ENCODE results near the gene EFHD2.

- RRBS: 61% methylated on average over 7 of the region's 22 CpGs
Measured at GRCh38 chr1:15021118-15021994, 132.2 kb upstream of the TMEM51 start.

- RRBS: no CpG with 5 or more reads among the region's 4 CpGs
Measured at GRCh38 chr1:15028243-15028509, 125.4 kb upstream of the TMEM51 start.

DNA sequence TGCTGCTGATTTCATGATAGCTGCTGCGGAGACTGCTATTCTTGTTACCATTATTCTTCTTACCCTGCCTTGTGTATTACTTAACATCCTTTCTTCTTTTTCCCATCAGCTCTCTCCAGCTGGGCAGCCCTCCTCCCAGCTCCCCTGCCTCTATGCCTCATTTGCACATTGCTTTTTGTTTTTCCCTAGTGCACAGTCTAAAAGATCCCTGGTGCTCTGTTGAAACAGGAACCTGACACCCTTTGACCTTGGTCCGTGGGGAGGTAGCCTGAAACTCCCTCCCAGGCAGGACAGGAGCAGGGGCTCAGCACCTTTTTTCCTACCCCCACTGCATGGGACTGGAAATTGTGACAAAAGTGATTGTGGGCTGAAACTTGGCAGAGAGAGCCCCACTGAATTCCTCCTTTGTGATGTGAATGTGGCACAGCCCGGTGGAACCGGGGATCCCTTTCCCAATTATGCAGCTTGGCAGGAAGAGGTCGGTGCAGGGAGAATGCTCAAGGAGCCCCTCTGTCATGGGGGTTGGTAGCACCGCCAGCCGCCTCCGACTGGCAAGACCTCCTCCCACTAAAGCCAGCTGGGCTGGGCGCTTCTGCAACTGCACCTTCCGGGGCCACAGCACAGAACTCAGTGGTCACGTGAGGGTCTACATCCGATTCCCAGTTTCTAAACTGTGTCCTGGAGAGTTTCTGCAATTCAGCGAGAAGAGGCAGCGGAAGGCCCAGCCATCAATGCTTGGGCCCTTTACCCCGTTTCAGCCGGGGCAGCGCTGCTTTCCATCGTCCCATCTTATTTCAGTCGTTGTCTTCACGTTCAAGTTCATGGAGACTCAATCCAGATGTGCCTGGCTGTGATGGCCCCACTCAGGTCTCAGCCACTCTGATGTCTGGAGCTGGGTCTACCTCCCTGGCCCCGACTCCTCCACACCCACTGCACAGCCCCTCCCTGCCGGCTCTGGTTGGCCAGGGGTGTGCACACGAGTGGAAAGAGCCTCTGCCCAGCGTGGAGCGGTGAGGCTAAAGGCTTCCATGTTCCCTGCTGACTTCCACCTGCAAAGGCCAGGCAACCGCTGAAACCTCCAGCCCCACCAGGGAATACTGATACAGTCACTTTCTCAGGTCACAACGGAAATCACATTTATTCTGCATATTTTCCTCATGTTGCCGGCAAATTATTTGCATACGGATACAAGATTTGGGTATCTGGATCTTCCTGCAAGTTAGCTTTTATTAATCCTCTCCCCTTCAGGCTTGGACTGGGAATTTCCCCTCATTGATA is 39.9 kb upstream of the FHAD1 start:
- RRBS: no CpG with 5 or more reads among the region's 29 CpGs

GRCh38 chr1:15213278-15213784 is 33.7 kb upstream of the FHAD1 start:
- RRBS: no CpG with 5 or more reads among the region's 7 CpGs

DNA sequence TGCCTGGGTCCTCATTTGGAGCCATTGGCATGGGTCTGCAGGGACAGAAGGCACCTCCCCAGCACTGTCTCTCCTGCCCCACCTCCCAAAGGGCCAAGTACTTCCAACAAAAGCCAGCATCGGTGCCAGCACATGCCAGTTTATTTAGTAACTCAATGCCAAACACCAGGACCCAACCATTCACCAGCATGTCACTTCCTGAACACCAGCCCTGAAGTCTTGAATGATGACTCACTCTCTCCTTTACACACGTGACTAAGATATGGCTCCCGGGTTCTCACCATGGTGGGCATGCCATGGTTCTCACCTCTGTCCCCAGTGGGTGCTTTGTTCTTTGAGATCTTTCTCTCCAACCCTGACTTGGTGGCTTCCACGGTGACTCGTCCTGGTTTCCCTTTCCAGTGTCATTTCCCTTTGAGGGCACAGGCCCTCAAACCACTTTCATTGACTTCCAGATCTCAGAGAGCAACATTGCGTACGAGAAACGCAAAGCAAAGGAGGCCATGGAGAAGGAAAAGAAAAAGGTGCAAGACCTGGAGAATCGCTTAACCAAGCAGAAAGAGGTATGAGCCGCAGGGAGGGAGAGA is 57.2 kb upstream of the EFHD2 start:
- RRBS: no CpG with 5 or more reads among the region's 10 CpGs

DNA sequence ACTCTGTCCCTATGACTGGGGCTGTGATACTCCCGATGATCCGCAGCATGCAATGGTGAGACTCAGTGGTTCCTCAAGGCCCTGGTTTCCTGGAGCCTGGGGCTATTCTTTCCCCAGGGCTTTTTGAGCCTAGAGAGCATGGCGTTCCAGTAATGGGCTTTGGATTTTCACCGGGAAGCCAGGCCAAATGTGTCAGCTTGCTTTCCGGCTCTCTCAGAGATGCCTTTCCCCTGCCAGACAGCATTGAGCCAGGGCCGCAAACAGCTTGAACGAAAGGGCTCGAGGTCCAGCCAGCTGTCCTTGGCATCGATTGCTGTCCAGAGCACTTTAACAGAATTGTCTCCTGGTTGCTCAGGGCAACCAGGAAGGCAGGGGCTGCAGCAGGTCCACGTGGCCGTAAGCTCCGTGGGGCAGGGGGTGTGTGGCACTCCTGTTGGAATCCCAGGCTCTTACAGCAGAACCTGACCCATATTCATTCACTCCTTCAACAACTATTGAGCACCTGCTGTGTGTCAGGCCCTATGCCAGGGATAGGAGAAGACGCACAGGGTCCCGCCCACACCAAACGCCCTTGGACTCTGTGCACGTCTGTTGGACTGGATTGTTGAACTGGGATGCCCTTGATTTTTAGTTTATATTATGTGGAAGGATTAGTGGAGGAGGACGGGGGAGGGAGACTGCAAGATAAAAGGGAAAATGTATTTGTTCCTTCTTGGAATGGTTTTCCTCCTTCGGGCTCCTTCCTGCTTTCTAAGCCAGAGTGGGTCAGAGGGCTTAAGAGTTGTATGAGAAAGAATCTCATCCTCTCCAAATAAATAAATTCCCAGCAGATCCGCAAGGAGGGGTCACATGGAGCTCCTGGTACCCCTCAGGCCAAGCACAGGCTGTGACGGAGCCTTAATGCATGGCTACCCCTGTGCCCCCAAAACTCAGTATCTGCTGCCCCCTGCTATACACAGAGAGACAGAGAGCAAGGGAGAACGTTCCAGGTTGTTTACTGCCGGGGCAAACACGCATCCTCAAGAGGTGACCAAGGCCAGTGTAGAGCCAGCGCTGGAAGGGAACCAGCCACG is 38.7 kb upstream of the EFHD2 start:
- RRBS: no CpG with 5 or more reads among the region's 25 CpGs

DNA sequence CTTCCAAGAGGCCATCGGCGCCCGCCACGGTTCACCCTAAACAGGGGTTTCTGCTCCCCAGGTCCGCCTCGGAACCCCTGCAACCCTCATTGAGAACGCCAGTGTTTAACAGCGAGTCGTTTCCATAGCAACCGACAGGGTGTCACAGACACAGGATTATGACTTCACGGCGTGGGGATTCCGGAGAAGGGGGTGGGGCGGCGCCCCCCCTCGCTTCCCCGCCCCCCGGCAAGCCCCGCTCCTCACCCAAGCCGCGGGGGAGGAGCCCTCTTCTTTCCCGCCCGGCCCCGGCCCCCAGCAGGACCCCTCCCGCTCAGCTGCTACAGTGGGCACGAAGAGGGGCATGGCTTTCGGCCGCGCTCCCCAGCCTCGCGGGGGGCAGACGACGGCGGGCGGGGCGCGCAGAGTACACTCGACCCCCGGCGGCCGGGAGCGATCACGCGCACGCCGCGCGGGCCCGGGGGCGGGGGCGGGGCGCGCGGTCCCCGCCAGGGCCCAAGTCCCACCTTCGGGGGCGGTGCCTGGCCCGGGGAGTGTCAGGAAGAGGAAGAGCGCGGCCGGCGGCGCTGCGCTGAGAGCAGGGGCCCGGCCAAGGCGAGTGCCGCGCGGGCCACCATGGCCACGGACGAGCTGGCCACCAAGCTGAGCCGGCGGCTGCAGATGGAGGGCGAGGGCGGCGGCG is at the start of gene EFHD2:
EFHD2 (plus strand) TSS at position 532 of the 682 bp plus-strand sequence.
- RRBS: 2% methylated on average over 41 of the region's 77 CpGs

- RRBS: no CpG with 5 or more reads among the region's 17 CpGs
Measured at GRCh38 chr1:15423045-15424029, 13.6 kb downstream of the EFHD2 start.

DNA sequence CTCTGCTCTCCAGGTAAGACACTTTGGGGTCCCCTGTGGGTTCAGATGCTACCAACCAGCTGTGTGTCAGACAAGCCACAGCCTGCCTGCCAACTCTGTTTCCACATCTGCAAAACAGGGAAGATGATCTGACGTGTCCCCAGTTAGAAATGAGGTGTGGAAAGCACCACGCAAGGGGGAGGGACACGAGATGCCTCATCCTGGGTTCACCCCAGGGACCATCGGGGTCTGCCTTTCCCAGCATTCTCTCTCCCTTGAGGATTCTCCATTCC is 283 bp downstream of the CTRC start:
- RRBS: no CpG with 5 or more reads among the region's 4 CpGs

DNA sequence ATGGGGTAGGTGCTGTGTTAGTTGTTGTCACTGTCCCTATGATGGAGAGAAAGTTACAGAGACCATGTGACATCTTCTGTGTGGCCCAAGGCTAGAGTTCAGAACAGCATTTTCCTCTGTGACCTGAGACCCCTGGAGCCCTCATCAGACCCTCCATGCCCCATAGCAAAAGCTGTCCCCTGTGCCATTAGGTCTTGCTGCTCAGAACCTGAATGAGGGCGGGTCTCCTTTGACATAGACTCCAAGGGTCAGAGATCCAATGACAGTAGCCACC is 7.5 kb downstream of the CELA2A start:
- RRBS: no CpG with 5 or more reads among the region's 1 CpG

- RRBS: 100% methylated on average over 5 of the region's 22 CpGs
Measured at GRCh38 chr1:15604384-15604823, 12.9 kb upstream of the DDI2 start.

DNA sequence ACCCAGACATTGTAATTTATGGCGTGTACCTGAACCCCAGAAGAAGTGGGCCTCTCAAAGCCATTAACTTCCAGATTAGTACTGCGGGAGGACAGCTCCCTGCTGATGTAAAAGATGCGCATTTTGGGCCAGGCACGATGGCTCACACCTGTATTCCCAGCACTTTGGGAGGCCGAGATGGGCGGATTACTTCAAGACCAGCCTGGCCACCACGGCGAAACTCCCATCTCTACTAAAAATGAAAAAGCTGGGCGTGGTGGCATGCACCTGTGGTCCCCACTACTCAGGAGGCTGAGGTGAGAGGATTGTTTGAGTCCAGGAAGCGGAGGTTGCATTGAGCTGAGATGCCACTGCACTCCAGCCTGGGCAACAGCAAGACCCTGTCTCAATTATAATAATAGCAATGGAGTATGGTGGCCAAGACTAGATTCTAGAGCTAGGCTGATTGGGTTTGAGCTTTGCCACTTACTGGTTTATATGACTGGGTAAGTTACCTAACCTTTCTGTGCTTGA is 9.7 kb downstream of the RSC1A1 start:
- RRBS: no CpG with 5 or more reads among the region's 10 CpGs

- RRBS: no CpG with 5 or more reads among the region's 5 CpGs
Measured at GRCh38 chr1:15716142-15716390, 20.0 kb upstream of the SLC25A34 start.

GRCh38 chr1:15758091-15758541 is 479 bp upstream of the FBLIM1 start:
- RRBS: 34% methylated on average over 8 of the region's 20 CpGs

DNA sequence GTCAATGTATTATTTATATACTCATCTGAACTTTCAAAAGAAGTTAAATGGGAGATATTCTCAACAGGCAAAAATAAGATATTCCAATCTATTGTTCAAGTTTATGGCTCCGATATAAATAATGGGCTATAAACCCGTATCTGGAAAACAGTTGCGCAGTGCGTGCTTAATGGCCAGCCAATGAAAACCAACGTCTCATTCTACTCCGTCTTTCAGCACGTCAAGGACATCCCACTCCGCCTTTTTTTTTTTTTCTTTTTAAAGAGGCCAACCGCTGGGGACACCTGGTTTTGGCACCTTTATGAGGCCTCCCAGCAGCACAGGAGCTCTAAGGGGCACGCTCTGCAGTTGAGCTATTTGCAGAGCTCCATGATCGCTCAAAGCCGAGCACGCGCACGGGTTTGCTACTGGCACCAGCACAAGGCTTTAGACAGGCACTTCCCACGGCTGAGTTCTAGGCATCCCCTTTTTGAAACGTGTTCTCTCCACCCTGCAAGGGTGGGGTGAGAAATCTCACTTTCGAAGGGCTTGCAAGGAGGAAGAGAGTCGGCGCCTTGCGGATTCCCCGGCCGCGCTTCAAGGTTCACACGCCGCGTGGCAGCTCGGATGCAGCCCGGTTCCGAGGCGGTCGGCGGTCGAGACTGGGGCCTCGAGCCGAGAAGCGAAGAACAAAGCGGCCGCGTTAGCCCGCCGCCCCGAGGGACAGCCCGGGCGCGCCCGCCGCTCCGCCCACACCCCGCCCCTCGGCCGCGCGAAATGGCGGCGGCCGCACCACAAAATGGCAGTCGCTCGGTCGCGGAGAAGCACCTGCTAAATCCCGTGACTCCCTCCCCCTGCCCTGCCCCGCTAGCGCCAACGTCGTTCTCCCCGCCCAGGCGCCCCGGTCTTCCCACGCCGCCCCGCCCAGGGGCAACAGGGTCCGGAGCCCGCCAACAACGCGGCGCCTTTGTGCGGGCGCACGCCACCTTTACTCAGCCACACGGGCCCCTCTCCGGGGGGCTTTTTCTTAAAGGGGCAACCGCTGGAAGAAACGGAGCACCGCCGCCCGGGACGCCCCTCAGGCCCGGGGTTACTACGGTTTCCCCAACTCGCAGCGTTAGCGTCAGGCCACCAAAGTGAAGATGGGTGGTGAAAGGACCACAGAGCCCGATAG is 12.9 kb upstream of the SPEN start:
- RRBS: 2% methylated on average over 38 of the region's 94 CpGs

GRCh38 chr1:15885632-15886644 is 38.4 kb downstream of the SPEN start:
- RRBS: 5% methylated on average over 4 of the region's 16 CpGs

DNA sequence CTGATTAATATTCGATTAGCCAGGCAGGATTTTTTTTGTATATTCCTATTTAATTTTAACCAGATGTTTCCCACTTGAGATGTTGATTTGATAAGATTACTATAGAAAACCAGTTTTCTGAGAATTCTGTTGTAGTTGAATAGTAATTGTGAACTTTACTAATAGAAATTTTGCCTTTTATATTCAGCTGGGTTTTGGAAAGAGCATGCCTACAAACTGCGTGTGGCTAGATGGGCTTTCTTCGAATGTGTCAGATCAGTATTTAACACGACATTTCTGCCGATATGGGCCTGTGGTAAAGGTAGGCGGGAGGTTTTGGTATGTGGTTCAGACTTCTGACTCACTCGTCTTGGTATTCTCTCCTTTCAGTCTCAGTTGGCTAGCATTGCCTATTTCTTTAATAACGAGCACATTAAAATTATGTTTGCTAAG is 56.7 kb downstream of the ZBTB17 start:
- RRBS: no CpG with 5 or more reads among the region's 8 CpGs

GRCh38 chr1:15930911-15931526 is 44.9 kb downstream of the ZBTB17 start:
- RRBS: no CpG with 5 or more reads among the region's 12 CpGs

DNA sequence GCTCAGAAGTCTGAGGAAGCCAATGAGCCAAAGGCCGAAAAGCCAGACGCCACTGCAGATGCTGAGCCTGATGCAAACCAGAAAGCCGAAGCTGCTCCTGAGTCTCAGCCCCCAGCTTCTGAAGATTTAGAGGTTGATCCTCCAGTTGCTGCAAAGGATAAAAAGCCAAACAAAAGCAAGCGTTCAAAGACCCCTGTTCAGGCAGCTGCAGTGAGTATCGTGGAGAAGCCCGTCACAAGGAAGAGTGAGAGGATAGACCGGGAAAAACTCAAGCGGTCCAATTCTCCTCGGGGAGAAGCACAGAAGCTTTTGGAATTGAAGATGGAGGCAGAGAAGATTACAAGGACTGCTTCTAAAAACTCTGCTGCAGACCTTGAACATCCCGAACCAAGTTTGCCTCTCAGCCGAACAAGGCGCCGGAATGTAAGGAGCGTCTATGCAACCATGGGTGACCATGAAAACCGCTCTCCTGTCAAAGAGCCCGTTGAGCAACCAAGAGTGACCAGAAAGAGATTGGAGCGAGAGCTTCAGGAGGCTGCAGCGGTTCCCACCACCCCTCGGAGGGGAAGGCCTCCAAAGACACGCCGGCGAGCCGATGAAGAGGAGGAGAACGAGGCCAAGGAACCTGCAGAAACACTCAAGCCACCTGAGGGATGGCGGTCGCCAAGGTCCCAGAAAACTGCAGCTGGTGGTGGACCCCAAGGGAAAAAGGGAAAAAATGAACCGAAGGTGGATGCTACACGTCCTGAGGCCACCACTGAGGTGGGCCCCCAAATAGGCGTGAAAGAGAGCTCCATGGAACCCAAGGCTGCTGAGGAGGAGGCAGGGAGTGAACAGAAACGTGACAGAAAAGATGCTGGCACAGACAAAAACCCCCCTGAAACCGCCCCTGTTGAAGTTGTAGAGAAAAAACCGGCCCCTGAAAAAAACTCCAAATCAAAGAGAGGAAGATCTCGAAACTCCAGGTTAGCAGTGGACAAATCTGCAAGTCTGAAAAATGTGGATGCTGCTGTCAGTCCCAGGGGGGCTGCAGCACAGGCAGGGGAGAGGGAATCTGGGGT is 44.0 kb downstream of the ZBTB17 start:
- RRBS: no CpG with 5 or more reads among the region's 33 CpGs

DNA sequence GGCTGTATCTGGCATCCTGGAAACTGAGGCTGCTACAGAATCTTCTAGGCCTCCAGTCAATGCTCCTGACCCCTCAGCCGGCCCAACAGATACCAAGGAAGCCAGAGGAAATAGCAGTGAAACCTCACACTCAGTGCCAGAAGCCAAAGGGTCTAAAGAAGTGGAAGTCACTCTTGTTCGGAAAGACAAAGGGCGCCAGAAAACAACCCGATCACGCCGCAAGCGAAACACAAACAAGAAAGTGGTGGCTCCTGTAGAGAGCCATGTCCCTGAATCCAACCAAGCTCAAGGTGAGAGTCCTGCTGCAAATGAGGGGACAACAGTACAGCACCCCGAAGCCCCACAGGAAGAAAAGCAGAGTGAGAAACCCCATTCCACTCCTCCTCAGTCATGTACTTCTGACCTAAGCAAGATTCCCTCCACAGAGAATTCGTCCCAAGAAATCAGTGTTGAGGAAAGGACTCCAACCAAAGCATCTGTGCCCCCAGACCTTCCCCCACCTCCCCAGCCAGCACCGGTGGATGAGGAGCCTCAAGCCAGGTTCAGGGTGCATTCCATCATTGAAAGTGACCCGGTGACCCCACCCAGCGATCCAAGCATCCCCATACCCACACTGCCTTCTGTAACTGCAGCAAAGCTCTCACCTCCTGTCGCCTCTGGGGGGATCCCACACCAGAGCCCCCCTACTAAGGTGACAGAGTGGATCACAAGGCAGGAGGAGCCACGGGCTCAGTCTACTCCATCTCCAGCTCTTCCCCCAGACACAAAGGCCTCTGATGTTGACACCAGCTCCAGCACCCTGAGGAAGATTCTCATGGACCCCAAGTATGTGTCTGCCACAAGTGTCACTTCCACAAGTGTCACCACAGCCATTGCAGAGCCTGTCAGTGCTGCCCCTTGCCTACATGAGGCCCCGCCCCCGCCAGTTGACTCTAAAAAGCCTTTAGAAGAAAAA is 42.6 kb downstream of the ZBTB17 start:
- RRBS: 100% methylated on average over 1 of the region's 16 CpGs

Data from epidermal melanocyte (primary cell).